Body of pancreas (tissue), 2 donors: ENCODE data around the genes CCDC13, ZNF445 and CLEC3B.

- PRO-cap, result unidirectional peak, plus-strand start at chr3:42772813; bidirectional peak, plus-strand start at chr3:42773348, minus-strand start at chr3:42773173
- RAMPAGE, long total RNA, 2 experiments, result no peak in any of the 2 experiments
Measured at GRCh38 chr3:42772392-42773464, at the start of gene CCDC13. CCDC13 (minus strand) TSS chr3:42773253.

- PRO-cap, result no peak
- RAMPAGE, long total RNA, 2 experiments, result no peak in any of the 2 experiments
Measured at GRCh38 chr3:42780735-42781848, 8.0 kb upstream of the CCDC13 start.

GRCh38 chr3:42826936-42827464 is 17.8 kb downstream of the ACKR2 start:
- PRO-cap, result no peak
- RAMPAGE, long total RNA, 2 experiments, result no peak in any of the 2 experiments

GRCh38 chr3:42905737-42905932 is 307 bp upstream of the ZNF662 start:
- PRO-cap, result no peak
- RAMPAGE, long total RNA, 2 experiments, result no peak in any of the 2 experiments

- PRO-cap, result no peak
- RAMPAGE, long total RNA, 2 experiments, result no peak in any of the 2 experiments
Measured at GRCh38 chr3:43000855-43001708, 22.0 kb downstream of the GASK1A start.

DNA sequence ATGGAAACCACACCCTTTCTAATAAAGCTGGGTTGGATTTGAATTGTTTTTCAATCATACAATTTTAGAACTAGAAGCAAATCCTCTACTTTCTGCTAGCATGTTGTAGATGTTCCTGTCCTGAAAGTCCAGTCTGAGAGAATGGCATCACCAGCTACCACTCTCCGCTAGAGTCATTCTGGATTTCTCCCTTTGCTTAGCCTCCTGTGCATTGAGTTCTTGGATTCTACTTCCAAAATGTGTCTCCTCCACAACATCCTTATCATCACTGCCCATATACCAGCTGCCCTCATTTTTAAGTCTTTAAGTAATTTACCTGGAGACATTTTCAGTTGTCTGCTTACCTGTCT is 3.9 kb downstream of the SNRK start:
- PRO-cap, result no peak
- RAMPAGE, long total RNA, 2 experiments, result no peak in any of the 2 experiments

DNA sequence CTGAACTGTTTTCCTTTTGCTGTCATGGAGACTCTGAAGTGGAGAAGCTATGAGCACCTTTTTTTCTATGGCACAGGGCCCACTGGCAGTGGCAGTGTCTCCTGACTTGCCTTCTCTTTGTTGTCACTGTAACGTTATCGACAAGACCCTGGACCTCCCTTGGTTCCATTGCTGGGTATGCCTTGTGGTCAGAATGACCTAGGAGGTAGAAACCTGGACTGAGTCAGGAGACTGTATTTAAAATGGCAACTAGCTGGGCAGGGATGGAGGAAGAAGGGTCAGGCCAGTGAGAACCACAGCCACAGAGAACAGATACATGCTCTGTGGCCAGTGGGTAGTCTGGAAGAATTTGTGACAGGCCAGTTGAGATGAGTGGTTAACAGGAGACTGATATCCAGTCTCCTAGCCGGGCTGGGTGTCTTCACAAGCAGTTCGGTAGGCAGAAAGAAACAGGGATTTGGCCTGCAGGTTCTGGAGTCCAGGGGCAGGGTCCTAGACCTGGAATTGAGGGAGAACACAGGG is 58.9 kb downstream of the SNRK start:
- PRO-cap, result no peak
- RAMPAGE, long total RNA, 2 experiments, result no peak in any of the 2 experiments

- PRO-cap, result no peak
- RAMPAGE, long total RNA, 2 experiments, result no peak in any of the 2 experiments
Measured at GRCh38 chr3:43418329-43419181, 132.2 kb downstream of the SNRK start.

- PRO-cap, result no peak
- RAMPAGE, long total RNA, 2 experiments, result no peak in any of the 2 experiments
Measured at GRCh38 chr3:43769153-43770208, 78.7 kb downstream of the ABHD5 start.

- PRO-cap, result no peak
- RAMPAGE, long total RNA, 2 experiments, result no peak in any of the 2 experiments
Measured at GRCh38 chr3:43773213-43773665, 82.5 kb downstream of the ABHD5 start.

DNA sequence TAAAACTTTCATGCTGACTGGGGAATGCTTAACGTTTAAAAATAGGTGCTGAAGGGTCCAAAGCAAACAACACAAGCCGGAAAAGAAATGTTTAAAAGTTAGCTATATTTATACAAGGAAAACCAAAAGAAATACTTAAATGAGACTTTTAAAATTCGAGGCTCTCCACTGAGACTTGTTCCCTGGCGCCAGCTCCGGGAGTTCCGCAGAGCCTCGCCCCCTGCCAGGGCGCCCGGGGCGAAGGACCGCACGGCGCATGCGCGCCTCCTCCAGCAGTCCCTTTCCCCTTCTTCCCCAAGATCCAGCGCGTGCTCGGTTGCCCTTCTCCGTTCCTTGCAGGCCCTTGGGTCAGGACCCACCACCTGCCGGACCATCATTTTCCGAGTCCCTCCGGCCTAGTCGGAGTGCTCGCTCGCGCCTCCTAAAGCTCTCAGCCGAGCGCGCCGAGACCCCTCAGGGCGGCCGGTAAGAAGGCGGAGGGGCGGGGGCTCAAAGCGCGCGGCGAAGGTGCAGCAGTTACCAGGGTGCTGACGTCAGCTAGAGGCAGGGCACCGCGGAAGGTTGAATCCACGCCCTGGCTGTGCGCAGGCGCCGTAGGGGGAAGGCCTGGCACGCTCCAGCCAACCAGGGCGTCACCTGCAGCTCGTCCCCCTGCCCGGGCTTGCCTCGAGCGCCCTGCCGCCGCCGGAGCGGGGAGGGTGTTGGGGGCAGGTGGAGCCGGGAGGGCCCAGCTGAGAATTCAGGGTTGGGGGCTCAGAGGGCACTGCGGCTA is 525 bp upstream of the TCAIM start:
- PRO-cap, result bidirectional peak, plus-strand start at position 275 of the sequence, minus-strand start at position 196 of the sequence; bidirectional peak, plus-strand start at position 635 of the sequence, minus-strand start at position 502 of the sequence
- RAMPAGE, long total RNA, 2 experiments, result start-site peak on the plus strand in 2 of 2 experiments, centred at positions 296 to 633 of the sequence, 11 to 39 reads per replicate

- PRO-cap, result no peak
- RAMPAGE, long total RNA, 2 experiments, result no peak in any of the 2 experiments
Measured at GRCh38 chr3:44339234-44339406, 554 bp downstream of the TCAIM start.

- PRO-cap, result no peak
- RAMPAGE, long total RNA, 2 experiments, result start-site peak on the minus strand in 1 of 2 experiments, at chr3:44445586-44446143 at its widest, 21 reads per replicate
Measured at GRCh38 chr3:44445496-44446664, 31.6 kb downstream of the ZNF445 start.

GRCh38 chr3:44477159-44478216 is at the start of gene ZNF445:
ZNF445 (minus strand) TSS chr3:44477670.
- PRO-cap, result bidirectional peak, plus-strand start at chr3:44477742, minus-strand start at chr3:44477654
- RAMPAGE, long total RNA, 2 experiments, result no peak in any of the 2 experiments

DNA sequence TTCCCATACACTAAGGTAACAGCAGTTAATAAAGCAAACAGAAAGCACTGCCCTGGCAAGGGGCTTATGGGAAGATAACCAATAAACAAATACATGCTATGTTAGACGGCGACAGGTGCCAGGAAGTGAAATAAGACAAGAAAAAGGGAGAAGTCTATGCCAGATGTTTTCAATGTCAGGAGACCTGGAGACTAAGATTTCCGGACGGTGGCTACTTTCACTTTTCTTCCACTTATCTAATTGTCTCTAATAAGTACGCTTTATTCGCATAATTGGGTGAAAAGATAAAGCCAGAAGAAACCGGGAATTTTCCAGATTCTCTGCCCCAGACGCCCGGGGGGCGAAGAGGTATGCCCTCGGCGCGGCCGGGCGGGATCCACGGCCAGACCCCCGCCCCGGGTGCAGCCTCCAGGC is 32.6 kb upstream of the ZNF445 start:
- PRO-cap, result no peak
- RAMPAGE, long total RNA, 2 experiments, result no peak in any of the 2 experiments

- PRO-cap, result no peak
- RAMPAGE, long total RNA, 2 experiments, result no peak in any of the 2 experiments
Measured at GRCh38 chr3:44669900-44670208, 21.3 kb downstream of the ZNF35 start.

DNA sequence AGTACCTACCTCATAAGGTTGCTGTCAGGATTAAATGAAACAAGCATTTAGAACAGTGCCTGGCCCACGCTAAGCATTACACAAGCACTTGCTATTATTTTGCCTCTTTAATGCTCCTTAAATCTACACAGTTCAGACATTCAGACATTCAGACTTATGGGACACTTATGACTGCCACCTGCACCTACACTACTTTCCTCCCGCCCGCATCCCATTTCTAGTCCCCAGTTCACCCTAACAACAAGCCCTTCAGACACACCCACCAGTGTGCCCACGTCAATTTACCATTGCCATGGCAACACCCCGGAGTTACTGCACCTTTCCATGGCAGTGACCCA is 27.5 kb upstream of the ZNF502 start:
- PRO-cap, result no peak
- RAMPAGE, long total RNA, 2 experiments, result no peak in any of the 2 experiments

DNA sequence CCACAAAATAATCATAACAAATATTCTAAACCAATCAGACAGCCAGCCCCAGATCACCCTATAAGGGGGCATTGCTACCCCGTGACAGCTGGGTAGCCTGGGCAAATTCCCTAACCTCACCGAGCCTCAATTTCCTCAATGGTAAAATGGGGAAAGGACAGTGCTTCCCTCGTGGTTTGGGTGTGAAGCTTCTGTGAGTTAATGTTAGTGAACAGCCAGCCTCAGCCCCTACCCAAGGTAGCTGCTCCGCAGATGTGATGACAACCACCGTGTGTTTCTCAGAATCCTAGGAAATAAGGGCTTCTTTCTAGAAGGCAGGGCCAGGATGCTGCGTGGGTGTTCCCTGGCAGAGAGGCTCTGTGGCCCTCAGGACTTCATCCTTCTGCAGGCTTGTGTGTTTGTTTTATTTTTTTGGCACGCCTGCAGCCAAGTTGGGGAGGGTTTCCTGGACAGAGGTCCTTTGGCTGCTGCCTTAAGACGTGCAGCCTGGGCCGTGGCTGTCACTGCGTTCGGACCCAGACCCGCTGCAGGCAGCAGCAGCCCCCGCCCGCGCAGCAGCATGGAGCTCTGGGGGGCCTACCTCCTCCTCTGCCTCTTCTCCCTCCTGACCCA is at the start of gene CLEC3B:
Gene CLEC3B, plus strand, starts transcription at position 500 of the 612 bp plus-strand sequence.
- PRO-cap, result bidirectional peak, plus-strand start at position 503 of the sequence, minus-strand start at position 266 of the sequence
- RAMPAGE, long total RNA, 2 experiments, result start-site peak on the plus strand in 2 of 2 experiments, centred at positions 463 to 479 of the sequence, 57 to 94 reads per replicate

GRCh38 chr3:45029393-45030290 is 3.5 kb downstream of the CLEC3B start:
- PRO-cap, result no peak
- RAMPAGE, long total RNA, 2 experiments, result no peak in any of the 2 experiments

- PRO-cap, result unidirectional peak, plus-strand start at chr3:45035202
- RAMPAGE, long total RNA, 2 experiments, result no peak in any of the 2 experiments
Measured at GRCh38 chr3:45034488-45035511, 8.7 kb downstream of the CLEC3B start.